Pulmonary lymph node (tissue), 1 donor: ENCODE measurements around a stretch of chr5.

GRCh38 chr5:141868399-141869510 is 9.5 kb downstream of the PCDH1 start:
- PRO-cap: no peak

GRCh38 chr5:141869511-141870145 is 8.6 kb downstream of the PCDH1 start:
- PRO-cap: no peak

DNA sequence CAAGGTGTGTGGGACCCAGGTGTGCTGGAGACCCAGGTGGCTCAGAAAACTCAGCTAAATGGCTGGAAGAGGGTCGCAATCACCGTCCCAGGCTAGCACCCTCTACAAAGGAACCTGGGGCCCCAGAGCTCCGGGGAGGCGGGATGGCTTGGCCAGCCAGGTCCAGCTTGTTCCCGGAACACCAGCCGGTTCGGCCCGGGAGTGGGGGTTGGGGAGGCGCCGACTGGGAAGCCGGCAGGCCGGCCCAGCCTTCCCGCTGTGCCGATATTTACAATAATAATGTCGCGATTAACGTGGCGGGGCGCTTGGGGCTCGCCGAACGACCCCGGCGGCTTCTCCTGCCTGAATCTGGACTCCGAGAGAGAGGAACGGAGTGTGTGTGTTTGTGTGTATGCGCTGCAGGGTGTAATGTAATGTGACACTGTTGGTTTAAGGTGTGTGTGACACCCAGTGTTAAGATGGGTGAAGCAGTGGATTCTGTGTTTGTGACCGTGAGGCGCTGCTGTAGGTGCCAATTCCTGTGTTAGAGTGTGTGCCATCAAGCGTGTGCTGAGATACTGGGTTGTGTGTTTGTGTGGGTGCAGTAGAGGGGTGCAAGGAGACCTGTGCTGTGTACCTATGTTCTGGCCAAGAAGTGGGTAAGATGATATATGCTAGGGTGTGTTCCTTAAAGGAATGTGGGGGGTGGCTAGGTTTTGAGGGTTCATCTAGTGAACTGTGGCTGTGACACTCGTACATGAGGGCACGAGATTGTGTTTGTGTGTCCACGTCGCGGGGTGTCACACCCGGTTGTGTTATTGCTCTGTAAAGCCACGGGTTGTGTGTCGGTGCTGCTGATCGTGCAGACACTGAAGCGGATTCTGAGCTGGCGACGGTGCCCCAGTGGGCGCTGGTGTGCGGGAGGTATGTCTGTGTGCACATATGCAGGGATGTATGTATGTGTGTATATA is 1.1 kb downstream of the PCDH1 start:
- PRO-cap: no peak

- PRO-cap: no peak
These were observed 6.6 kb downstream of the PCDH12 start for GRCh38 chr5:141951433-141951838.

GRCh38 chr5:141979877-141980573 is 11.1 kb downstream of the RNF14 start:
- PRO-cap: no peak

- PRO-cap: no peak
These were observed 15.8 kb downstream of the GNPDA1 start for GRCh38 chr5:141996879-141997613.

DNA sequence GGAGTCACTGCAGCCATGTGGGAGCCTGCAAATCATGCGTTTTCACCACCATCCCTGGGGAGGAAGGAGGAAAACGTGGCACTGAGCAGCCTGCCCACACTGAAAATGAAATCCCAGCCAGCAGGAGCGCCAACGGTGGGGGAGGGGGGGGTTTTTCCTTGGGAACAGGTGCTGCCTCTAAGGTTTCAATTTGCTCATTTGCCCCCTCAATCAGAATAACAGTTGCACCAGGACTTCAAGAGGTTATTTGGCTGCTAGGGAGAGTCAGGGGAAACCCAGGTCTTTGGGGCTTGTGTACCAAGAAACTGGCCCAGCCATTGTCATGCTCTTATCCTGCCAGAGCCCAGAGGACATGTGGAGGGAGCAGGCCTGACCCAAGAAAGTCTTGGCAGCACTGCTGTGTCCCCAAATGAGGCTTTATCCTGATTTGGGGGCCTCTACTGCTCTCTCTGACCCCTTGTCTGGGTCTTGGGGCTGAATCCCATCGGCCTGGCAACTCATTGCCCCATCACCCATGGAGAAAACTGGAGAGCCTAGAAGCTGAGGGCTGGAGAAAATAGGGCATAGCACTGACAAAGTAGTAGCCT is 66.5 kb downstream of the NDFIP1 start:
- PRO-cap: no peak

DNA sequence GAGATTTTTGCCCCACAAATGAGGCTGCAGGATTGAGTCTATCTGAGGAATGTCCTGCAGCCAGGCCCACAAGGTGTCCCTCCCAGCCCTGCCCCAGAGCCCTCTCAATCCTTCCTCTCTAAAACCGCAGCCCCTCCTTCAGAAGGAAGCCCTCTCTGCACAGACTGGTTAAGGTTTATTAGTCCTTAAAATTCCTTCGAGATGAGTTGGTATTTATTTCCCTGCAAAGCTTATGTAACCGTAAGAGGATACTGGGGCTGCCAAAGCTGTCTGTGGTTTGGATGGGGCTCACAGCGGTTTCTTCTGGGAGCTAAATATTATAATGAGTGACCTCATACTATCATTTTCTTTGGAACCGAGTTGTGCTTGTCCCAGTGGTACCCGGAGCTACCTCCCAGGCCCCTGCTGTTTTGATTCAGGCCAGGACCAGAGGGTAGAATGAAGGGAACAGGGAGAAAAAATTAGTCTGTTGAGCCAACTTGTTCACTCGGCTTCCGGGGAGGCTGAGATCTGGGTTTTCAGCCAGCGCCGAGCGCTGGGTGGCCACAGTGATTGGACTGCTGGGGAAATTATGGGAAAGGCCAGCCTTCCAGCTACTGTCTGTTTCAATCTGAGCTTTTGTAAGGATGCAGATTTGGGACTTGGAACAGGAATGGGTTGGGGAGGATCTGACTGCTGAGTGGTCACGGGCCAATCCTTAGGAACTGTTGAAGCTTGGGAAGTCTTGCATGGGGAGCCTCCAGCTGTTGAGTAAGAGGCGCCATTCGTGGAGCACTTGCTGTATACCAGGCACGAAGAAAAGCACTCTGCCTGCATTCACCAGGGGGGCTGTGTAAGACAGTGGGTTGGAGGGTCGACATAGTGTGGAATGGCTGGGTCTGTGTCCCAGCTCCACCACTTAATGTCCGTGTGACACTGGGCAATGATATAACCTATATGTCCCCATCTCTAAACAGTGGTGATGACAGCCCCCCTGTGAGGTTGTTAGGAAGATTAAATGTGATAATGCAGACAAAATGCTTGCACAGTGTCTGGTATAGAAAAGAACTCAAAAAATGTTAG is 107.6 kb downstream of the NDFIP1 start:
- PRO-cap: no peak

DNA sequence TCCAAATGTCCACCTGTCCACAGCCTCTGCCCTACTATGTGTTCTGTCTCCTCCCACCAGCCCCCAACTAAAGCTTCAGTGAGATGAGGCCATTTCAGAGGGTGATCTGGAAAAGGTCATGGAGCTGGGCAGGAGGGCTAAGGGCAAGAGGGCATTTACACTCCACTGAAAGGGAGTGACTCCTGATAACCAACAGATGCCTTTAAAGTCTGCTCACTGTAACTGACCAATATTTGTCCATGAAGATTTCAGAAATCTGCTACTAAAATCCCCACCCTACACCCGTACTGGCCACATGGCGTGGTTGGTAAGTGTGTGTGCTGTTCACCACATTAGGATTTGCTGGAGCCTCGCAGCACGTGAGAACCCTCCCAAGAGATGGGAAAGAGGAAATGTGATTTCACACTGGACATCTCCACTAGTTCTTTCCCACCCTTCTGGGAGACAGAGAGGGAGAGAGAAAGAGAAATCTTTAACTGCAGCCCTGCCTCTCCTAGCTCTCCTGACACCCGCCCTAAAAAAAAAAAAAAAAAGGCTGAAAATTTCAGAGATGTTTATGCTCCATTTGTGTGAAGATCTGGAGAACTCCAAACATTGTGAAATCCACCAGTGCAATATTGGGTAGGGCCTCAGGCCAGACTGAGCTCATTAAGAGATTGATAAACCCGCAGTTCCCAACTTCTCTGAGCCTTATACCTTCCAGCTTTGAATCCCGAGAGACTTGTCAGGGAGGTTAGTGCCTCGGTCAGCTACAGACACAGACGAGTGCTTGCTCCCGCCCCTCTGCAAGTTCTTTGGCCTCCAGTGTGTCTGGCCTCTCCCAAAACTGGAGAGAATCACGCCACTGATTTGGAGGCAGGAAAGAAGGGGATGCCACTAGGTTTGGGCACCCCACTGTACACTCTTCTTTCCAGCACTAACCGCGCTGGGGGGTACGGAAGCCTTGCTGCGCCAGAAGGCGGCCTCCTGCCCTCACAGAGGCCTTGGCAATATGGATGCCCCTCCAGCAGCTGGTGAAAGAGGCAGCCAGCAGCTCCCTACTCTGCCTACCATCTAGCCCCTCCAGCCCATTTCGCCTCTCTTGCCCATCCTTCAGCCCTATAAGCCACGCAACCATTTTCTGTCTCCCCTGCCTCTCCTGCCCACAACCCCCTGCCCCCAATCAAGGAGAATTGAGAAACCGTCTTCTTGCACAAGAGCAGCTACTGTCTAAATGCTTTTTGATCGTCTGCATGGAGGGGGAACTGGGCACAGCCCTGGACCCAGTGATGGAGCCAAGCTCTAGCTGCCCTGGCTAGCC is 1.8 kb downstream of the SPRY4 start:
- PRO-cap: no peak

DNA sequence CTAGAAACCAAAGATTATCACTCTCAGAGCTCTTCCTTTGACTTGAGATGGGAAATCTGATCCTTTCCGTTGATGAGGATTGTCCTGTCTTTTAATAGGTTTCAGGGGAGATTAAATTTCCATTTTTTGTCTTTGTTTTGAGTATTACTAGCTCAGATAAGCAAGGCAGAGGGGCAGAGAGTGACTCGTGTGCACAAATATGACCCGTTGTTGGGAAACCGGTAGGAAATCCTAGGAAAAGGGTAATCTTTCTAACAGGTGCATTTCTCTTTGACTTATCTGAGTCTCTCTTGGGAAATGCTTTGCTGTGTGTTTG is 164.3 kb downstream of the FGF1 start:
- PRO-cap: no peak

- PRO-cap: no peak
These were observed 142.9 kb downstream of the FGF1 start for GRCh38 chr5:142542965-142543464.

- PRO-cap: no peak
These were observed 31.1 kb upstream of the FGF1 start for GRCh38 chr5:142716923-142717506.

- PRO-cap: no peak
These were observed 46.9 kb downstream of the ARHGAP26 start for GRCh38 chr5:142816934-142817527.

DNA sequence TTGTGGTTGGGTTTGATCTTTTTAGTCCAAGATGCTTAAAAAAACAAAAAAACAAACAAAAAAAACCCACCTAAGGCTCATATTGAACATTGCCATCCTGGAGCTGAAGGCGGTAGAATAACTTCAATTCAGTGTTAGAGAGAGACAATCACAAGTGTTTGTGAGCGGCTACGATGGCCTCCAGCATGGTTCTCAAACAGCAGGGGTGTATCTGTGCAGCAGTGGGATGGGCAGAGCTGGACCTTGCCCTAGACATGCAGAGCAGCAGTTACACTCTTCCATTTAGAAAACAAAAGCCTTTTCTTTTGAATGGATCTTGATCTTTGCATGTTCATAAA is 50.2 kb downstream of the ARHGAP26 start:
- PRO-cap: no peak

GRCh38 chr5:142825179-142826029 is 55.2 kb downstream of the ARHGAP26 start:
- PRO-cap: no peak

GRCh38 chr5:142826638-142826927 is 56.4 kb downstream of the ARHGAP26 start:
- PRO-cap: no peak

DNA sequence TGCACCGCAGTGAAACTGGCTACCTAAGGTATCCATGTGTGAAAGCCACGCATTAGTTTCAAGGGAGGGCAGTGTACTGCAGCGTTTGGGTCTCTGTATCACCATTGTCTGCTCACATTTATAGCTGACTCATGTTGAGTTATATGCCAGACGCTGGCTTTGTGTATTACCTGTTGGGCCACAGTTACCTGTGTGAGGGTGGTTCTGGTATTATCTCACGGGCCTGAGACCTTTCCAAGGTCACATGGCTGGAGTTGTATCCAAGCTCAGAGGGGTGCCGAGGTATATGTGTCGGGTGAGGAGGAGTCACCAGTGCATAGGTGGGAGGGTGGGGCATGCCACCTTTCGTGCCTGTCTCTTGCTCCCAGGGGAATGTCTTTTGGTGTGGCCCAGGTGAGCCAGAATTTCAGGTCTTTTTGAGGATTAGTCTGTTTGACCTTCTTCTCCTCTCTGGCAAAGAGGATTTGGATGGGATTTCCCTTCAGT is 75.9 kb downstream of the ARHGAP26 start:
- PRO-cap: no peak

GRCh38 chr5:142860132-142860867 is 90.1 kb downstream of the ARHGAP26 start:
- PRO-cap: no peak

DNA sequence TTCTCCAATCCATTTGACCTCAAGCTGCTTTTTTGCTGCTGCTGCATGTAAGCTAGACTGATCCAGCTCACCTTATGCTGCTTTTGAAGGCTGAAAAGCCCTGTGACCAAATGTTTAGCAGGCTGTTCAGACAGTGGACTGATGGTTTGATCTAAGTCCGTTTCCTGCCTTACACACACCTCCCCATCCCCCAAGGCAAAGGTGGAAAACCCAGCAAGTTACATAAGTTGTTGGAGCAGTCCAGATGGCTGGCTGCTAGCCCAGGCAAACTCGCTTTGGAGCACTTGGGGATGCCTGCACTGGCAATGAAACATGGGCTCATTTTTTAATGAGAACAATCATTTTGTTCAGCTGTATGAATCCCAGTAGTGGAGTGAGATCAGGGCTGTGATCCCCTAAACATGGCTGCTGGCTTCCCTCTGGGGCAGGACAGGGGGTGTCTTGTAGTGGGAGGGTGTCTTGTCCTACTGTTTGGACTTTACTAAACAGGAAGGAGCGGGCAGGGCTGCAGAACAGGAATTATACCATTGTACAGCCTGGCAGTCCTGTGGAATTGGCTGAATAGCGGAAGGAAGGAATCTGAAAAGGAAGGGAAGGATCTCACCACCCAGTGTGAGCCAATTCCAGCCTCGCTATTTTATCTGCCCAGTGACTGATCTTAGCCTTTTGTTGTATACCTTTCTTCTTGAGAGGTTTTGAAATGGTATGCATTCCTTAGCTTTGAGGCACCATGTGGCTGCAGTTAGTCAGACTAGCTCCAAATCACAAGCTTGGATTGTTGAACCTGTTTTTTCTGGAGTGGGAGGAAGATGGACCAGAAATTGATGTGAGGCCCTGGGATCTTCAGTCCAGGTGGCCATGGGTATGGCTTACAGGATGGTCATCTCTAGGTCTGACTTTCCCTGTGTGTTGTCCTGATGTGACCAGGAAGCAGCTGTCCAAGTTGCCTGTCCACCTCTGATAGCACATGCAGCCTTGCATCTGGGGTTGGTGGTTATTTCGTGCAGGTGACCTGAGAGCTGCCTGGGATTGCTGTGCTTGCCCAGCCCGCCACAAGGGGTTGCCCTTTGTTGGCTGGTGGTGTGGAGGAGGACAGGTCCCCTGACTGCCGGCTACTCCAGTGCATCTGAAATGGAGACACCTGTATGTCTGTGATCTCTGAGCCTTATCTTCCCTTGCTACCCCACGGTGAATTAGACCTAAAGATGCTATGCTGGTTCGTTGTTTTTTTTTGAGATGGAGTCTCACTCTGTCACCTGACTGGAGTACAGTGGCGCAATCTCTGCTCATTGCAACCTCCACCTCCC is 212.3 kb downstream of the ARHGAP26 start:
- PRO-cap: no peak

DNA sequence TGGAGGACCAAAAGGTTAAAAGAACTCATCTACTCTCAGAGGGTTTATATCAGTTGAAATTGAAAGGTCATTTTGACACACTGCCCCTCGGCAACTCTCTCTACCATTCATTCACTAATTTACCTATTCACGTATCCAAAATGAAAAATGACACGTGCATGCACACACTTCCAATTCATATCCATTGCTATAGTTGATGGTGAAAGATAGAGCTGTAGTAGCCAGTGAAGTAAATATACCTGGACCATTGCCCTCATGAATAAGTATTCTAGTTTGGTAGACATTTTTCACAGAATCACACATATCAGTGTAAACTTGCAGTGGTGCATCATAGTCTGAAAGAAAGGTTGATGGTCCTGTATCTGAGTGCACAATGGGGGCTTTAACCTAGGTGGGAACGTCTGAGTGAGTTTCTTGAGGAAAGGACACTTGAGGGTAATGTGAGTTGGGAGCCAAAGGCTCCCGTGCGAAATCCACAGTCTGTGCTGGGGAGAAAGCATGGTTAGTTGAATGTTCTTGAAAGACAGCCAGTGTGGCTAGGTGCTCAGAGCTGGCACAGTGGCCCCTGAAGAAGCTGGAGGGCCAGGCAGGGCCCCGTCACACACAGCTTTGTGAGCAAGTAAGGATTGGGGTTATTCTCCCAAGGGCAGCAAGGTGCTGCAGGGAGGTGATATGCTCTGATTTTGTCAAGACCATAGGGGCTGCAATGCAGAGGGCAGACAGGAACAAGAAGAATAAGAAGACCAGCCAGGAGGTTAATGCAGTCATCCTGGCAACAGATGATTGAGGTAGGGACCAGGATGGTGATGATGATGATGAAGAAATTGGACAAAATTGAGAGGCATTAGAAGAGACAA is 260.7 kb downstream of the ARHGAP26 start:
- PRO-cap: no peak